Paraaortic lymph node (tissue), 1 donor: Measurements from ENCODE around the genes BTBD9 and SAYSD1.

GRCh38 chr6:37433352-37434490 is 700 bp downstream of the CMTR1 start:
- PRO-cap: no peak

DNA sequence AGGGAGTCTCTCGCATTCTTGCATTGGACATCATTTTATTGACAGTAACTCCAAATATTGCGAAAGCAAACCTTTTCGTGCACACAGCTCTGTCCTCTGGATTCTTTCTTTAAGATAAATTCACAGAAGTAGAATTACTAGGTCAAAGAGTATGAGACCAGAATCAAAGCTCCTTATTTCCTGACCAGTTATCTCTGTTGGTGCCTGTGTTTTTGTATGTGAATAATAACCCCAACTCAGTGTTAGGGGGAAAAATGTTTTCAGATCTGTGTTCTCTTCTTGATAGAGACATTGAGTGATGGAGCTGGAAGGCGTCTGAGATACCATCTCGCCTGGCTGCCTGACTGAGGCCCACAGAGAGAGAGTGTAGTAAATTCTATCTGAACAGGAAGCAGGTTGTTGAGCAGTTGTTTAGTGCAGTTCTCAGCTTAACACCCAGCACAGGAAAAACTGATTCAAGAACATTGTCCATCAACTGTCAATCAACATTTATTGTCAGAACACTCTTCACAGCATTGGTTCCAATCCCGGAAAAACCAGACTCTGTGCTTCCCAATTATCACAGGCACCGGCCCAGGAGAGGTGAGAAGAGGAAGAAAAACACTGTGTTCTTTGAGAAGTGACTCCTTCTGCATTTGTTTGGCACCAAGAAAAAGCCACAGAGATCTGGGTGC is 2.2 kb upstream of the CCDC167 start:
- PRO-cap: no peak

- PRO-cap: unidirectional peak, minus-strand start at chr6:37547633; unidirectional peak, minus-strand start at chr6:37547667
These were observed 48.0 kb upstream of the CCDC167 start for GRCh38 chr6:37547398-37548333.

- PRO-cap: no peak
These were observed 34.9 kb upstream of the ZFAND3 start for GRCh38 chr6:37784435-37785164.

DNA sequence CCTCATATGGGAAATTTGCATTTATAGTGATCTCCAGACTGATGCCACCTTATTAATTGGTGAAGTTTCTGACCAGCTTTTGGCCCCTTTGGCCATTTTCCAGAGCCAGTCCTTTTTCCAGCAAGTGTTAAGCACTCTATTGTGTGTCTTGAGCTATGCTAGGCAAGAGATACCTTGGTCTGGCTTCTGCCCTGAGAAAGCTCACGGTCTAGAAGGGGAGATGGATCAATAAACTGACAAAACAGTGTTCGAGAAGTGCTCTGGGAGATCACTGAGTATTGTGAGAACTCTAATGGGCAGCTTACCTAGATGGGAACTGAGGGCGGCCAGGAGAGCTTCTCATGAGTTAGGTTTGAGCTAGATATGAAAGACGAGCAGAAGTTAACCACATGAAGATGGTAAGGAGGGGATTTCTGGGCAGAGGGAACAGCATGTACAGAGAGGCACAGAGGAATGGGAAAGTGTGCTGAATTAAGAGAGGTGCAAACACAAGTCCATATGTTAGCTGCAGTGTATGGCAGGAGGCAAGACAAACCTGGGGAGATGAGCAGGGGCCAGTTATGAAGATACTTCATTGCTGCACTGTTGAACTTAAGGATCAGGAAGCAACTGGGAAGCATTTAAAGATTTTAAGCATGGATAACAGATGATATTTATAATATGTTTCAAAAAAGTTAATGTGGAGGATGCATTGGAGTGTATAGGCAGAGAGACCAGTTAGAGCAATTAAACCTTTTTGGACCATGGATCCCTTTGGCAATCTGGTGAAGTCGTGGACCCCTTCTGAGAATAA is 12.0 kb downstream of the ZFAND3 start:
- PRO-cap: no peak

- PRO-cap: no peak
These were observed 101.3 kb downstream of the ZFAND3 start for GRCh38 chr6:37920558-37921400.

DNA sequence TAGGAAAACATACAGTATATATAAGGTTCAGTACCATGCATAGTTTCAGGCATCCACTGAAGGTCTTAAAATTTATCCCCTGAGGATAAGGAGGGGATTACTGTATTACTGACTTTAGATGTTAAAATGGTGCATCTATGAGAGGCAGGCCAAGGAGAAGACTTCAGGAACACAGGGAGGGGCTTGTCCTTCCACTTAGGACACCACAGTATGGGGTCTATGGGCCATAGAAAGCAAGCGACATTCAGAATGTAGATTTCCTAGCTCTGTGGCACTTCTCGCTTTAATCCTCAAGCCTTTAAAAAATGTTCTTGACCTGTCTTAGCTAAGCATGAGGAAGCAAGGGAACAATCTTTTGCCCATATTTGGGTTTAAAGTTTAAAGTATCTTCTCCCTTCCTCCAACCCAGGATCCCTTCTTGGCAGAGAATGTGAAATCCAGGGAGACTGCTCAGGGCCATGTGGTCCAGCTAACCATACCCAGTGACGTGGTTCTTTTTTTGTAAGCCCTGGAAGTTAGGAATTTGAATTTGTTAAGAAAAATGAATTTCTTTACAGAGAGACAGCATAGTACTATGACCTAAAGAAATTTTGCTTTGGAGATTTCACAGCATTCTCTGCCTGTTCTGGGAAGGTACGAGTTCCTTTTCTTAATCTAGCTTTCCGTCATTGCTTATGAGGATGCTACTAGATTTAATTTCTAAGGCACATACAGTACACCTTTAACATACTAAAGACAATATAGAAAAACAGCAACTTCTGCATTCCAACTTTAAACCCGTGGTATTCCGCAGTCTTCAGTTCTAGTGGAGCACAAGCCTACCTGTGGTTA is 289.9 kb downstream of the BTBD9 start:
- PRO-cap: no peak

- PRO-cap: no peak
These were observed 153.5 kb downstream of the BTBD9 start for GRCh38 chr6:38486130-38486723.

DNA sequence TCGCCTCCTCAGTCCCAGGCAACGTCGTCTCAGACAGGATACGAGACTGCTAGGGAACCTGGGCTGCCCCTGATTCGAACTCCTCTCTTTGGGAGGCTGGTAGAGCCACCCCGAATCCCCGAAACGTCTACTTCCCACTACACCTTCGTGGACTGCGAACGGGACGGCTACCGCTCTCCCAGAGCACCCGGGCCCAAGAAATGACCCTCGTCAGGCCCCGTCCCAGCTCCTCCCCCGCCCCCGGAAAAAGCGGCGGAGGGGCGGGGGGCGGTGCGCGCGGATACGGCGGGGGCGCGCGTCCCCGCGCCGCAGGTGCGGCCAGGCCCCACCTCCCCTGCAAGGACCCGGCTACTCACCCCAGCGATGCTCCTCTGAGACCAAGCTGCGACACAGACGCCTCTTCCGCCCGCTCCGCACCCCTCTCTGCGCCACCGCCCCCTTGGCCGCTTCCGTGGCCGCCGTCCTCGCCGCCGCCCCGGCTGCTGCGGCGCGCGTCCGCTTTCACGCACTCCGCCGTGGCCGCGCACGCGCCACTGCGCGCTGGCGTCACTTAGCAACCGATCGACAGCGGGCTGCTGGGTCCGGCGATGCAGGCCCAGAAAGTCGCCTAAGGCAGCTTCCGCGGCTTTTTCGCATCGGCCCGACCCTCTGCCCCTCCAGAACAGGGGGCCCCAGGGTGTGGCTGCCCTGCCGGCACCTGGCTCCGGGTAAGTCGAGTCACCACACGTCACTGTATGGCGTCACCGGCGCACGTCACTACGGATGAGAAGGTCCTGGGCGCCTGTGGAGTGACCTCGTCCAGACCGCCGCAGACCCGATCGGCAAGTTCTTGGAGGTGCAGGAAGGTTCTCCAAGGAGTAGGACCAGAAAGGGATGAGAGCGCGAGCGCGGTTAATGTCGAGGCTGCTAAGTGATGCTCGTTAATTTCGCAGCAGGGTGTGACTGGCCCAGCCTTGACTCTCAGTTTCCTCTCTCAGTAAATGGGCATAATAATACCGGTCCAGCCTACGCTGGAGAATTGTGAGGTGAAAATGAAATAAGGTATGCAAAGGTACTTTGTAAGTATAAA is at the start of gene BTBD9:
BTBD9 (minus strand) TSS at position 486 of the 1,069 bp plus-strand sequence.
- PRO-cap: bidirectional peak, plus-strand start at position 245 of the sequence, minus-strand start at position 195 of the sequence; bidirectional peak, plus-strand start at position 374 of the sequence, minus-strand start at position 477 of the sequence; bidirectional peak, plus-strand start at position 765 of the sequence, minus-strand start at position 820 of the sequence

- PRO-cap: unidirectional peak, minus-strand start at chr6:38677128
These were observed 26.2 kb downstream of the GLO1 start for GRCh38 chr6:38676507-38677478.

GRCh38 chr6:39114224-39115357 is at the start of gene SAYSD1:
TSS of gene SAYSD1 (minus strand) at chr6:39115186.
- PRO-cap: bidirectional peak, plus-strand start at chr6:39114881, minus-strand start at chr6:39114762; bidirectional peak, plus-strand start at chr6:39115241, minus-strand start at chr6:39115110

DNA sequence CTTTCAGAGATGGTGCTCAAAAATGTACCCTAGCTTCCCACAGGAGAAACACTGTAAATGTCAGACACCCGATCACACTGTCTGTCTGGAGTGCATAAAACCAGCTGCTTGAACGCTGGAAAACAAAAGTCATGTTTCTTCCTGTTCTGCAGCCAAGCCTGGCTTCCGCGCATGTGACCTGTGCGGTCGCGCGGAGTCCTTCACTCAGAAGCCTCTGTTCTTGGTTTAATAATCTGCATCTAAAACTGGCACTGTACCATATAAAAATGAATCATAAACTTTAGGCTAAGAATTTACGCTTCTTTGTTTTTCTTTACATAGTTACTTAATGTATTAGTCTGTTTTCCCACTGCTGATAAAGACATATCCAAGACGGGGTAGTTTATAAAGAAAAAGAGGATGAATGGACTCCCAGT is 28.6 kb upstream of the SAYSD1 start:
- PRO-cap: unidirectional peak, minus-strand start at position 114 of the sequence

DNA sequence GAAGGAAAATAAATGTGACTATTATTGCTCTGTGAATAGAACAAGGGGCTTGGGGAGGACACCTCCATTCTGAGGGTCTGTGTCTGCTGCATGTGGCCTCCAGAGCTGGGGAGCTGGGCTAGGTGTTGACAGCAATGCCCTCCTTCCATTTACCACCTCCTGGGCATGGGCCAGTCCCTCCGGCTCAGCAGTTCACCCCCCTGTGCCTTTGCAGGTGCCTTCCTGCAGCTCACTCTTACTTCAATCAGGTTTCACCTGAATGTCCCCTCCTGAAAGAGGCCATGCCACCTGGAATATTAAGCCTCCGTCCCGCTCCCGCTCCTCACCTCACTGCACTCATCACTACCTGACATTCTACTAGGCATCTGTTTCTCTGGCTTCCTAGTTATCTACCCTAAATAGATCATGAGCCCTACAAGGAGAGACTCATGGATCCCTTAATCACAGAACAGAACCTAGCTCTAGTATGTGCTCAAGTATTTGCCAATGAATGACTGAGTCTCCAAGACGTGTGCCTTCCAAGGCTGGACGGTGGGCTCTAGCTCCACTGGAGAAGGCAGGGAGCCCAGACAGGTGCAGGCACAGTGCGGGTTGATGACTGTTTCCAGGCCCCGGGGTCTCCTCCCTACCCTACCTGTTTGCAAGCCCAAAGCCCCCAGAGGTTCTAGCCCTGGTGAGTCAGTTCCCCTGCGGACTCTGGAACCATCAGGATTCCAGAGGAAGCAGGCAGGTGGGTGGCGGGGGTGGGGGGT is 22.2 kb downstream of the KCNK5 start:
- PRO-cap: no peak

GRCh38 chr6:39212499-39213006 is 16.7 kb downstream of the KCNK5 start:
- PRO-cap: no peak

- PRO-cap: no peak
These were observed 69.5 kb downstream of the DAAM2 start for GRCh38 chr6:39861521-39862188.

- PRO-cap: no peak
These were observed 45.8 kb downstream of the MOCS1 start for GRCh38 chr6:39888434-39888944.

DNA sequence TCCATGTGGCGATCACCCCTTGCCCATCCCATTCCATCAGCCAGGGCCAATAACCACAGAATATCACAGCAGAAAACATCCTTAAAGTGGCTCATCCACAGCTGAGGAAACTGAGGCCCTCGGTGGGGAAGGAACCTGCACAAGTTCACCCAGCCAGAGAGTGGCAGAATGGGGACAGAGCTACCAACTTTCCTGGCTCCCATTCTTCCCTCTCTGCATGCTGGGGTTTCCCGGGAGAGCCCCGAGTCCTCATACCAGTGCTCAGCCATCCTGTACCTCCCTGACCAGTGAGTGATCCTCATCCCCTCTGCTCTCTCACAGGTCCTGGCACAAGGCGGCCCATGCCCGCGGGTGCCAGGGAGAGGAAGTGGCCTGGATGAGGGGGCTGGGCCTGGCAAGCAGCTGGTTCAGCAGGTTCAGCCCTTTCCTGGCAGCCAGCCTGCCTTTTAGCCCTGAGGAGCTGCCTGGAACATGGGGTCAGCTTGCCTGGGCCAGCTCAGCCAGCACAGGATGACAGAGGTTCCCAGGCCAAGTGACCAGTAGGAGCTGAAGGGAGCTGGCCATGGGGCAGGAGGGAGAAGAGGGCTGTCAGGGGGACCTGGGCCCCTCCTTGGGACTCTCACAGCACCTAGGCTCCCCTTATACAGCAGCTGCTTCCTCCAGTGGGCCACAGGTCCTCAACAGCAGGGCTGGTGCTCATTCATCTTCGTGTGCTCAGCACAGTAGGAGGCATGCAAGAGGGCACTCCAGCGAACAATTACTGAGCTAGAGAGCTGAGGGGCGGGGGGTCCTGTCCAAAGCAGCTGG is 10.9 kb downstream of the MOCS1 start:
- PRO-cap: no peak

DNA sequence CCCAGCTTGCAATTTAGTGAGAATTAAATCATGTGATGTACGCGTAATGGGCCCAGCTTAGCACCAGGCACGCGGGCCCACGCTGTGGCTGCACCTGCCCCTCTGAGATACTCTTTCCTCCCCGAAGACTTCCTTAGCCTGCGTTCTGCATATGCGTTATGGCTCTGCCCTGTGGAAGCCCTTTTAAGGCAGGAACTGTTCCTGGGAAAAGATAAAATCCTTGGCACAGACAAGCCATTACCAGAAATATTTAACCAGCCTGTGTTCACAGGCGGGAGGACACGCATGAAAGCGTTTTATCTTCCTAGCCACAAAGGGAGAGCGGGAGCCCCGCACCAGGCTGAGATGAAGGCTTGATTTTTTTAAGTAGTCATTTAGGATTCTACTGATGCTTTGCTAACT is 311.0 kb downstream of the LRFN2 start:
- PRO-cap: no peak

- PRO-cap: no peak
These were observed 138.3 kb downstream of the UNC5CL start for GRCh38 chr6:40900565-40901240.

GRCh38 chr6:41092708-41093158 is 20.0 kb downstream of the NFYA start:
- PRO-cap: no peak